OVCAR3 (cell line): ENCODE measurements around the gene UCP3.

- RRBS, result no CpG with 5 or more reads among the region's 7 CpGs
Measured at GRCh38 chr11:73931151-73931483, 19.7 kb upstream of the DNAJB13 start.

- RRBS, result no CpG with 5 or more reads among the region's 5 CpGs
Measured at GRCh38 chr11:74008885-74009396, at the start of gene UCP3. UCP3 (minus strand) TSS chr11:74009085.

DNA sequence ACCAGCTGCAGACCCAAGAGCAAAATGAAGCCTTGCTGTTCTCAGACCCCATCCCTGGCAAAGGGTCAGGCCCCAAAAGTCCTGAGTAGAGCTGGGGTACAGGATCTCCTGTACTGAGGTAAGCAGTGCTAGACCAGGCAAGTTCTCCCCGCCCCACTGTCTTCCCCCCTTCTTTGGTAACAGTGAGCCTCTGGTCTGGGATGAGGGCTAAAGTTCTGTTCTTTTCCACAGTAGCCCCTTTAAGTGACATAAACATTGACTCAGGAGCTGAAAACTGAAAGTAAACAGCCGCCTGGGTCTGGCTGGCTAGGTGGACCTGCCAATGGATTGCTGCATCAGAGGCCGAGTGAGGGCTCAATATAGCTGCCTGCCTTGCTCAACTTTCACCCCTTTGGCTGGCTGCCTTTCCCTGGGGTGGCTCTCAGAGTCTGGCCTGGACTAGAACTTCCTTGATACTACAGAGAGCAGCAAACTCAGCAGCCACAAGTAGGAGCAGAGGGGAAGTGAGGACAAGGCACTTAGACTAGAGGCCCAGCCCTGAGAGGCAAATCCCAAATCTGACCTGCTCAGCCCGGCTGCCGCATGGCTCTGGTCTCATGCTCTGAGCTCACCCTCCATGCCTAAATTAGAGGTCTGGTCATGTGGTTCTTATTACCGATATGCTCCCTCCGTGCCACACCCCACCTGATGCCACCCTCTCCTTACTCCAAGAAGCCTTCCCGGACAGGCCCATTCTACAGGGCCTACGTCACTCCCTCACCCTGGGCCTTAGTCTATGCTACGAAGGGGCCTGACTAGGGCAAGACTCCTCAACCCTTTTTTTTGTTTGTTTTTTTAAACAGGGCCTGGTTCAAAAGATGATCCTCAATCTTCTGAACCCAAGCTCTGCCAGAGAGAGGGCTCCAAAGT lies 9.6 kb upstream of the UCP3 start:
- RRBS, result no CpG with 5 or more reads among the region's 10 CpGs

- RRBS, result no CpG with 5 or more reads among the region's 7 CpGs
Measured at GRCh38 chr11:74138354-74139225, 32.2 kb downstream of the C2CD3 start.

DNA sequence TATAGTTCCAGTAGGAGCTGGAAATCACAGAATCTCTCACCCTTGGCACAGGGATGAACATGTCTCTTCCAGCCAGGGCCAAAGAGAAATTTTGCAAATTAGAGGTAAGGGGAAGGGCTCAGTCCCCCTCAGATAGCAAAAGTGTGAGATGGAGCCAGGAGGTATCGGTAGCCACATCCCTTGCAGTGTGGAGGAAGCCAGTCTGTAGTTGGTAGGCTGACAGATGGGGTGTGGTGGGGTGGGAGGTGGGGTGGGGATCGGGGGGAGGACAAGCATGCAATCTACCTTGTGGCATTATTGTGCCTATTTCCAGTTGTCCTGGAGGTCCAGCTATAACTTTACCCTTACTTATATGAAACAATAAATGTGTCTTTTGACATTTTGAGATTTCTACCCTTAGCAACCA lies 25.4 kb downstream of the KCNE3 start:
- RRBS, result no CpG with 5 or more reads among the region's 2 CpGs

DNA sequence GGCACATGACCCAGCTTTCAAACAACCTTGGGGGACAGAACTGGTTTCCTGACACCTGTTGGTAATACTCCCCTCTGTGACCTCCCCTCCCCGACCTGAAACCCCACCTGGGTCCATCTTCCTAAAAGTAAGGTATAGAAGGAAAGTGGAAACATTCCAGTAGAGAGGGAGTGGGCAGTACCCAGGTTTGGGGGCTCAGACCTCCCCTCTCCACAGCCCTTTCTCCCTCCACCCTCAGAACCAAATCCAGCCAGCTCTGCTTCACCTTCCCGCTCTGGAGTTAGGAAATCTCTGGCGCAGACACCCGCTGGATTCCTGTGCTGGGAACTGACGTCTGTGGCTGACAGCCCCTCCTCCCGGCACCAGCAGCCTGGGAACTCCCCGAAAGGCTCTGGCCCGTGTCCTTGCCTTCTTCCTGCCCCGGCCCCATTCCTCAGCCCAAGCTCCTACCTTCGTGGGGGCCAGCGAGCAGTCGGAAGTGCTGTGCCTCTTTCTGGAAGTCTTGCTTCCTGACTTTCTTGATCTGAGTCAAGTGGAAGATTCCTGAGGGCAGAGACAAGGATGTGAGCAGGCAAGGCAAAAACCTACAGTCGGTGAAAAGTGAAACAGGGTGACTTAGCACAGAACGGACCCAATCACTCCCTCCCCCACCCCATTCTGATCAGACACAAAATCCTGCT lies 34.3 kb downstream of the CHRDL2 start:
- RRBS, result 57% methylated on average over 4 of the region's 14 CpGs

DNA sequence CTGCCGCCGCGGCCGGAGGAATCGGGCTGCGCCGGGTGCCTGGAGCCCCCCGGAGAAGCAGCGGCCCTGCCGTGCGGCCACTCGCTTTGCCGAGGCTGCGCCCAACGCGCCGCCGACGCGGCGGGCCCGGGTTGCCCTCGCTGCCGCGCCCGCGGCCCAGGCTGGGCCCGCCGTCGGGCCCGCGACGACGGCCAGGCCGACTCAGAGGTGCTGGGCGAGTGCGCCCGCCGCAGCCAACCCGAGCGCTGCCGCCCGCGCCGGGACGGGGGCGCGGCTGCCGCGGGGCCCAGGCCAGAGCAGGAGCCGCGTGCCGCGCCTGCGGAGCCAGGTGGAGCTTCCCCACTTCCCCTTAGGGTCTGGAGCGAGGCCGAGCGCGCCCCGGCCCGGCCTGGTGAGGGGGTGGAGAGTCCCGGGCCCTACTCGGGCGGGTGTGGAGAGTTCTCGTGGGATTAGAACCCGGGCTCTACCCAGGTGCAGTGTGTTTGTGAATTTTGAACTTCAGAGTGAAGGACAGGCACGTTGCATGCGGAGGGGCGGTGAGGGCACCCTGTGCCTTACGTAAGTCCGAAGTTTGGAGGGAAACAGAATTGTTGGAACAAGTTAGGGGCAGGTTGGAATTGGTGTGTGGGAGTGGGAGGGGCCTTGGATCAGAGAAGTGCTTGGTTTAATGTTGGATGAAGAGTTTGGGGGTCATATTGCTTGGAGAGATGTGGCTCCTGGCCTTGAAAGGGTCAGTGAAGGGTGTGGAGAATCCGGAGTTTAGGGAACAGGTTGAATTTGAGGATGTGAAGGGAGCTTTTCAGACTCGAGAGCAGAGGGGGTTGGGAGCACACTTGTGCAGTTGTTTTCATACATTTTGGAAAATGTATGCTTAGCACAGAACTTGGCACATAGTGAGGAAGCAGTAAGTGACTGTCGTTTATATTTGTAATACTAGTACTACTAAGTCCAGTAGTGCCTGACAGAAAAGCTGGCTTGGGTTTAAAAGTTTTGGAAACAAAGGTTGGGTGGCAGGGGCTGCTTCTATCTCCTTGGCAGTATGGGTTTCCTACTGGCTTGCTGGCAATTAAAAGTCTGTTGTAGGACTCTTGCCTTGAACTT lies 756 bp downstream of the RNF169 start:
- RRBS, result 3% methylated on average over 41 of the region's 74 CpGs

- RRBS, result no CpG with 5 or more reads among the region's 1 CpG
Measured at GRCh38 chr11:74783543-74784082, 35.0 kb downstream of the RNF169 start.

- RRBS, result no CpG with 5 or more reads among the region's 2 CpGs
Measured at GRCh38 chr11:75035675-75036159, 47.0 kb downstream of the NEU3 start.

DNA sequence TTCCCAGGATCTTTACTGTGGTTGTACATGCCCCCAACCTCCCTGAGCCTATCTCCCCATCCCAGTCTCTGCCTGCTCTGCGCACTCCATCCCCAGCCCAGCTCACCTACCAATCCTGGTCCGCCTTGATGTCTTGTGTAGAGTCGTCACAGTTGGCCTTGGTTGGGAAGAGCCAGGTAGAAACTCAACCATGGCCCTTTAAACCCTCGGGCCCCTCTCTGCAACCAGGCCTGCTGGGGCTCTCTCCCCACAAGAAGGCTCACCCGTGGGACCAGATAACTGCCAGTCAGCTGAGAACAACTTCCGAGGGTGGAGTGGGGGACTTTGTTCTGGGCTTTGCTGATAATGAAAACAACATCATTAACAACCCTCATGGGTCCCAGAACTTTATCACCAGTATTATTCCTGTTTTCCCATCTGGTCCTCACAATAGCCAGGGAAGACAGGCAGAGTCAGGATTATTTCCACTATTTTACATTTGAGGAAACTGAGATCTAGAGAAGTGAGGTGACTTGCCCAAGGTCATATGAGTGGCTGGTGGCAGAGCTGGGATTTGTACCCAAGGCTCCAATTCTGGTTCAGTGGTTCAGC lies 54.1 kb upstream of the SLCO2B1 start:
- RRBS, result no CpG with 5 or more reads among the region's 6 CpGs

DNA sequence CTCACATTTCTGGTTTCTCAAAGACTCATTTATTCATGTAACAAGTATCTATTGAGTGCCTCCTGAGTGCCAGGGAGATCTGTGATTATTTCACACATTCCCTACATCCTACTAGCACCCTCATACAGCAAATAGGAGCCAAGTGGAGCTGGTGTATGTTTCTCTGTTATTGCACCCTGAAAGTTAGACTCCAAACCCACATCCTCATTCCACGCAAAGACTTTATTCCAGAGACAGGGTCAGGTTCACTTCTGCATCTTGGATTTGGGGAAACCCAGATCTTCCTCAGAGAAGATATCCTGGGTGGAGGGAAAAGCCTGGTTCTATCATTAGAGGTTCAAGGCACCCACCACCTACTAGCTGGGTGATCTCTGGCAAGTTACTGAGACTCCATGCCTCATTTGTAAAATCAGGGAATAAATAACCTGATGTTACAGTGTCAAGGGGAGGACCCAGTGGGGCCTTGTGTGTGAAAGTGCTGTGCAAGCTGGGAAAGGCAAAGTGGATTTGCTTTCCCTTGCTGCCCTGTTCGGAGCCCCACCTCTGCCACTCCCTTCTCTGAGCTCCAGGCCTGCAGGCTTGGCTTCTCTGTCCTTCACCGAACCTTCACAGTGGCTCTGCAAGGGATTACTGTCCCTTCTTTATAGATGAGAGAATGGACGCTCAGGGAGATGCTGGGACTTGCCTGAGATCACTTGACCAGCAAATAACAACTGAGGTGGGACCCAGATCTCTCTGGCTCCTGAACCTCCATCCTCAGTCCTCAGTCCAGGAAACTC lies 990 bp upstream of the SLCO2B1 start:
- RRBS, result no CpG with 5 or more reads among the region's 4 CpGs

GRCh38 chr11:75323469-75324042 lies 27.9 kb downstream of the ARRB1 start:
- RRBS, result no CpG with 5 or more reads among the region's 11 CpGs

GRCh38 chr11:75380677-75380943 lies 18.7 kb upstream of the RPS3 start:
- RRBS, result no CpG with 5 or more reads among the region's 4 CpGs

GRCh38 chr11:75424417-75424835 lies 8.6 kb downstream of the KLHL35 start:
- RRBS, result no CpG with 5 or more reads among the region's 1 CpG

DNA sequence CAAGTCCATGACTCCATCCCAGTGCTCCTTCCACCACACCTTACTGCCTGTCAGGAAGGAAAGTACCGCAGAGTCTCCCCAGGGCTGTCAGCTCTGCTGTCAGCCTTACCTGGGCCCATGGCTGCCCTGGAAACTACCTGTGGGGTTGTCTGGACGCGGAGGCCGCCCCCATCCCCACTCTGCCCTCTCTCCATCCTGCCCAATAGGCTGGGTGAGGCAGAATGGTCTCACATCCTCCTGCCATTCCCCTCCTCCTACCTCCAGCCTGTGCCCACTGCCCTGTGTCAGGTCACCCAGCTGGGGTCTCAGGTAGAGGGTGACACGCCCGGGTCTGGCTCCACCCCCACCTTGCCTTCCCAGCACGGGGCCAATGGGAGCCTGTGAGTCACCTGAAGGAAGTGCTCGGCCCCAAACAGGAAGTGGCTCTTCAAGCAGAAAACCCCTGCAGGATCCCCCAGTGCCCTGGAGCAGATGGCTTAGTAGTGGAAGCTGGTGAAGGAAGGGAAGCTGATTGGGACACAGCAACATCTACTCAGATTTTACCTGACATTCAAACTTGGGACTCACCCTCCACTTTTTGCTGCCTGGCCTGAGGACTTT lies 33.6 kb downstream of the GDPD5 start:
- RRBS, result no CpG with 5 or more reads among the region's 8 CpGs

GRCh38 chr11:75513379-75513883 lies 12.3 kb downstream of the GDPD5 start:
- RRBS, result no CpG with 5 or more reads among the region's 7 CpGs

GRCh38 chr11:75524499-75525305 lies 1.0 kb downstream of the GDPD5 start:
- RRBS, result 5% methylated on average over 6 of the region's 38 CpGs

DNA sequence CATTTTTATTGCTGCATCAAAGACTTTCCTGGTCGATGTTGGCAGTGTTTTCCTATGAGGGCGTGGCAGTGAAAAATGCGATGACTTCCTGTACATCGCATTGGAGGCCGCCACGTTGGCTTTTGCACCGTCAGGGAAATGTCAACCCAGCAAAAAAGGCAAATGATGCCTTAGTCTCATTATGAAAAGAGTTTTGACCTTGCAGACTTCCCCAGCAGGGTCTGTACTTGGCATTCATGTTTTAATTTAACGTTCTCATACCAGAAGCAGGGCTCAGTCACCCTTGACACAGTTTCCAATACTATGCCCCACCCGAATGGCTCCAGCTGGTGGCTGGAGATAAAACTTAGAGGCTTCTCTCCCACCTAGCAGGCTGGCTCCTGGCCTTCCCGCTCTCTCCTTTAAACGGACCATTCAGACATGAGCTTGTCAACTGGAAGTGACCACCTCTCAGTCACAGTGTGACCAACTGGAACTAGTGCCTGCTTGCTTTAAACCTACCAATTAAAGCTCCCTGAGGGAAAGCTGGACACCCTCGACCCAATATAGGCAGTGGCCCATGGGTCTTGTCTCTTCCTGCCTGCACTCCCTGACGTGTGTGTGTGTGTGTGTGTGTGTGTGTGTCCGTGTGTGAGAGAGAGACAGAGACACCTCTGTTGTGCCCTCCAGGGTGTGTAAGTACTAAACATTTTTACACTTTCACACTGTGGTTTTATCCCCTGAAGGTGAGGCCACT lies 8.7 kb upstream of the GDPD5 start:
- RRBS, result no CpG with 5 or more reads among the region's 14 CpGs

DNA sequence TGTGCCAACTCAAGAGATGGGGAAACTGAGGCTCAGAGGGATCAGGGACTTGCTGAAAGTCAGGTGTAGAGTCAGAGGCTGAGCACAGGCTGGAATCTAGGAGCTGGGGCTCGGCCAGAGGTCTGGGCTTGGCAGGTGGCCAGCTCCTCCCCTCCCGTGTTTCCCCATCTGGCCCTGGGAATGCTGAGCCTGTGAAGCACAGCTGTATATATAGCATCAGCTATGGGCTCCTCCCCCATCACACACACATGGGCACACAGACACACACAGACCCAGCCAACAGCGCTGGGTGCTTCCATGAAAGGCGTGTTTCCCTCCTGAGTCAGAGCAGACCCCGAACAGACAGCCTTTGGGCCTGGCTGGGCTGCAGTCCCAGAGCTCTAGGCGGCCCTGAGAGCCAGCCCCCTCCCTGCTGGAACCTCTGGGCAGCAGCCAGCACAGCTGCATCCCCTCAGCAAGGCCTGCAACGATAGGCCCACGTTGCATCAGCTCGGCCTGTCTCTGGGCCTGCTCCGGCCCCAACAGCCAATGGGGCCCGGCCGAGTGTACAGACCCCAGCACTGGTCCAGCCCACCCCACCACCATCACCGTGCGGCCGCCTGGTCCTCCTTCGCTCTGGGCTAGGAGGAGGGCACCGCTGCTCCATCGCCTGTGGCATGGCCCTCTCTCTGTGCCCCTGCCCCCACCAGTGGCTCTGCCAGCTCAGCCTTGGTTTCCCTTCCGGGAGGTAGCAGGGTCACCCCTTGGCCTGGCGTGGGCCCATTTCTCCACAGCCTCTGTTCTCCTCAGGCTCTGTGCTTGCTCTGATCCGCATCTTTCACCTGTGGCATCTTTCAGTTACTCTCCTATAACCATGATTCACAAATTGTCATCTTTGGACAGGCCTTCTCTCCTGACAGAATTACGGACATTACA lies 7.6 kb upstream of the SERPINH1 start:
- RRBS, result no CpG with 5 or more reads among the region's 22 CpGs

DNA sequence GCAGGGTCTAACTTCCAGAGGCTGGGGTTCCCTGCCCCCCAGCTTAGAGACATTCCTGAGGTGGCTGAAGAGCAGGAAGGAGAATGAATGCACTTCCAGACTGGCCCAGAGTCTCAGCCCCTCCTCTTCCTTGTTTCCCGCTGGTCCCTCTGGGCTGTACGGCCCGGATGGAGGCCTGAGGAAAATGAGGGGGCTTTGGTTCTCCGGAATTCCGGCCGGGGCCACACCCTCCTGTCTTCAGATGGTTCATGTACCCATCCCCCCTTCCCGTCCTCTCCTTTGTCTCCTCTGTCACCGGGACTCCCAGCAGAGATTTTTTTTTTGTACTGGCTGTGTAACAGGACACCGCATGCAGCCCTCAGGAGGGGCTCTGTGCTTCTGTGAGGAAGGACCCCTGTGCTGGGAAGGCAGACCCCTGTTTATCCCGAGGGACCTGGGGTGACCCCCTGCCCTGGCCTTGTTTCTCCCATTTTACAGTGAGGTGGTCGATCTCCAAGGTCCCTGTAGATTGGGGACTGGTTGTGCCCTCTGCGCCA lies 1.1 kb downstream of the SERPINH1 start:
- RRBS, result 10% methylated on average over 4 of the region's 12 CpGs